Placental pericyte (primary cell): ENCODE results near the gene CBX8.

DNA sequence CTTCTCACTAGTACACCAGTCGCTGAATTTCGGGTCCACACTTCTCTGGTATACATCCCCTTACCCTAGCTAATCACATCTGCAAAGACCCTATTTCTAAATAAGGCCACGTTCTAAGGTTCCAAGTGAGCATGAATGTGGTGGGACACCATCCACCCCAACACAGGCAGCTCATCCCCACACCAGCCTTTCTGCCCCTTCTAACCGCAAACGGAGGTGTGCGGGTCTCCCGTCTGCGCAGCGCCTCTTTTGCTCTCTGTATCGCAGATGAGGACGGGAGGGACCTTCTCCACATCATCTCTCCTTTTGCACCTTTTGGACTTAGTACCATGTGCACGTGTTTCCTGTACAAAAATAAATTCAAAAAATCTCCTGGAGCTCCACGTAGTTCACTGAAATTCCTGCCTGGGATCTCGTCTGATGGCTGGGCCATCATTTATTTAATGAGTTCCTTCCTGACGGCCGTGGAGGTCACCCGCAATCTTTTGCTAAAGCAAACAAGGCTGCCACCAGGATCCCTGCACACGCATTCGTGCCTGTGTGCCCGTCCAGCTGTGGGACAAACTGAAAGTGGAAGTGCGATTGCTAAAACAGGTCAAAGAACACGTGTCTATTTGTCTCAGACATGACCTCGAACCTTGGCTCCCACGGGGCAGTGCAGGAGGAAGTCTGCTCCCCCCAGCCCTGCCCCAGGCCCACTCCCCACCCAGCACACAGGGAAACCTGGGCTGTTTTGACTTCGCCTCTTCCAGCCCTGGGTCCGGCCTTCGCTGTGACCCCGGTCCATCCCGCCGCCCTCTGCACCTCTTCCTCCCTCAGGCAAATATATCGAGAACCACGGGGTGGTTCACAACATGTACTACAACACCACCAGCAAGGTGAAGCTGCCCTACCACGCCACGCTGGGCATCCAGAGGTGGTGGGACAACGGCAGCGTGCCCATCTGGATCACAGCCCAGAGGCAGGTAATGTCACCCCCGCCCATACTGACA, 2.2 kb downstream of the ENPP7 start:
- CAGE, long polyA plus RNA: no peak

GRCh38 chr17:79779602-79780035, 1.7 kb downstream of the CBX2 start:
- CAGE, long polyA plus RNA: no peak

DNA sequence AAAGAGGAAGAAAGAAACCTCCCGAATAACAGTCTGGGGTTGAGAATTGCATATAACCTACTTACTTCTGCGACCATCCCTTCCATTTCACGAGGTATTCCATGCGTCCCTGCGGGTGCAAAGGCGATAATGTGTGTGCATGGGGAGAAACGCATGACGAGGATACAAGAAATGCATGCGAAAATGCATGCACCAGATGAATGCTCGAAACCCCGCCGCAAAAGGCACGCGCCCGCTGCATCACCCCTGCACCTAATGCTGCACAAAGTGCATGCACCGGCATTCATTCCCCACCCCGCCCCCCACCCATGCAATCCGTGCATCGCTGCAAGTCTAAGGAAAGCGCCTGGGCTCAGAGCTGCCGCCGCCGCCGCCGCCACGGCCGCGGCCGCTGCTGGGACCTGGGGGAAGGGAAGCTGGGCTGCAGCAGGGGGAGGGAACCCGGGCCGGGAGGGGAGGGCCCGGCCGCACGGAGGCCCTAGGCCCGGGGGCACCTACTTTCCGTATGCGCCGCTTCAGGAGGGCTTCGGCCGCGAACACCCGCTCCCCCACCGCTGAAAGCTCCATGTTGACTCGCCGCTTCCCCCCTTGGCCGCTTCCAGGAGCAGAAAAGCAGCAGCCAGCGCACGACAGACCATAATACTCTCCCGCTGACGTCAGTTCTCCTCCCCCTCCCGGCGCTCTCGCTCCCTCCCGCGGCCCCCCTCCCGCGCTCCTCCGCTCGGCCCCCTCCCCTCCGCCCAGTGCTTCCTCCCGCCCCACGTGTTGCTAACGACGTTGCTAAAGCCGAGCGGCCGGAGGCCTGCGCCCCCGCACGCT, at the start of gene CBX8:
TSS of gene CBX8 (minus strand) at position 646 of the 819 bp plus-strand sequence.
- CAGE, long polyA plus RNA: no peak

DNA sequence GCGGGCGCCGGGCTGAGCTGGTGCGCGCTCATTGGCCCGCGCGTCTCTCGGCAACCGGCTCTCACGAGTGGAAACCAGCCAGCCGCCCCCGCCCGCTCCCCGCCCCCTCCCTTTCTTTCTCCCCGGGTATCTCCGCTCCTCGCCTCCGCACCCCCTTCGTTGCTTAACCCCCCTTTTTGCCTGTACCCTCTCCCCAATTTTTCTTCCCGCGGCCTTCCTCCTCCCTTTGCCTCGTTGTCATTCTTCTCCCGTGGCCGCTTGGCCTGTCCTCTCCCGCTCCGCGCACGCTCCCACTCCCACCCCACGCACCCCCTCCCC, 13.4 kb upstream of the CBX8 start:
- CAGE, long polyA plus RNA: no peak

GRCh38 chr17:79834371-79835226, 4.6 kb downstream of the CBX4 start:
- CAGE, long polyA plus RNA: no peak

DNA sequence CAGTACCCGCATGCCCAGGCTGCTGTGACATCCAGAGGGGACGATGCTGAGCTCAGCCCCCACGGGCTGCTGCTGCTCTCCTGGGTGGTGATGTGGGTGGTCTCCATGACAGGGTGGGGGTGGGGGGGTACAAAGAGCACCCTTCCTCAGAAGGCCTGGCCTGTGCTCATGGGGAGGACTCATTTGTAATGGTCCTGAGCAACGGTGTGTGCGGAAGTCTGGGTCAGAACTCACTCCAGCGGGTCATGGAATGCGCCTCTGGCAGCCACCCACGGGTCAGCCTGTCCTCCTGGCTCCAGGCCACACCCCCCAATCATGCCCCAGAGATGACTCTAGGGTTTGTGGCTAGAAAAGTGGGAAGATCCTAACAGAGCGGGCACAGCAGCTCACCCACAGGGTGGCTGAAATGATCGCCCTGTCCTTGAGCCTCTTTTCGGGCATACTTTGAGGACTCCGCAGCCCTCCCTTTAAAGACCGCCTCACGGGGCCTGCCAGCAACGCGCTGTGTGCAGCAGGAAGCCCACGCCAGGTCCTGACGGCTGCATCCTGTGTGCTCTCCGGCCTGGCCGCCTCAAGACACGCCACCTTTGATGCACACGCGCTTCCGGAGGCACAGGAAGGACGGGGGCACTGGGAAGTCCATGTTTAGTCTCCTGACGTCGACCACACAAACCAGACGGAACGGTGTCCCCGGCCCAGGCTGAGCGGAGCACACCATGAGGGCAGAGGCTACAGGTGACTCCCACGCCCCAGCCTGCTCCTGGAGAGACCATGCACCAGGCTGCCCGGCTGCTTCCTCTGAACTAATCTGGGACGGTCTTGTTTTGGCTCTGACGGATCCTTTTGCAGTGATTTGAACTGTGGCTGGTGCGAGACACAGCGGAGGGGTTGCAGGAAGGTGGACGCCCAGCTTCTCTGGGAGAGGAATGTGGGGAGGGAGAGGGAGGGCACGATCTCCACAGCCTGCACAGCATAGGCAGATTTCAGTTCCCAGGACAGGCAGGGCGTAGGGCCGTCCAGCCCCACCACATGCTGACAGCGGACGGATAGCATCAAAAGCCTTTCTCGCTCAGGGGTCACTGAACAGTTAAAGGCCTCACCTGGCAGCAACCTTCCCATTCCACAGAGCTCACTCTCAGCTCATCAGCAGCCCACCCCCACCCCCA, 92.9 kb downstream of the TBC1D16 start:
- CAGE, long polyA plus RNA: no peak

DNA sequence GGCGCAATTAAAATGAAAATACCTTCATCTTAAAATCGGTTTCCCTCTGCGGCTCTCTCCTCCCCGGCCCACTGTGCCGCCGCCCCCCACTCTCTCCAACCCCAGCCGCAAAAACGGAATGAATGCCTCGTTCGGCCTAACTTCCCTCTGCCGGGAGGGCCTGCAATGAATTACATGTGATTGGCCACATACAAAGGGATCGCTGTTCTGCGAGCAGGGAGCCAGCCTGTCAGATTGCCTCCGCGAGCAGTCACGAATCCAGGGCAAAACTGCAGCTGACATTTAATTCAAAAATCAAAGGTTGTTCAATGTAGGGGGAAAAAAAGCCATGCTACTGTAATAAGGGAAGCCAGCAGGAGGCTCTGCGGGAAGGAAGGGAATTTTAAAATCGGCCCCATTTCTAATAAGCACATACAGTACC, 84.9 kb downstream of the TBC1D16 start:
- CAGE, long polyA plus RNA: no peak

DNA sequence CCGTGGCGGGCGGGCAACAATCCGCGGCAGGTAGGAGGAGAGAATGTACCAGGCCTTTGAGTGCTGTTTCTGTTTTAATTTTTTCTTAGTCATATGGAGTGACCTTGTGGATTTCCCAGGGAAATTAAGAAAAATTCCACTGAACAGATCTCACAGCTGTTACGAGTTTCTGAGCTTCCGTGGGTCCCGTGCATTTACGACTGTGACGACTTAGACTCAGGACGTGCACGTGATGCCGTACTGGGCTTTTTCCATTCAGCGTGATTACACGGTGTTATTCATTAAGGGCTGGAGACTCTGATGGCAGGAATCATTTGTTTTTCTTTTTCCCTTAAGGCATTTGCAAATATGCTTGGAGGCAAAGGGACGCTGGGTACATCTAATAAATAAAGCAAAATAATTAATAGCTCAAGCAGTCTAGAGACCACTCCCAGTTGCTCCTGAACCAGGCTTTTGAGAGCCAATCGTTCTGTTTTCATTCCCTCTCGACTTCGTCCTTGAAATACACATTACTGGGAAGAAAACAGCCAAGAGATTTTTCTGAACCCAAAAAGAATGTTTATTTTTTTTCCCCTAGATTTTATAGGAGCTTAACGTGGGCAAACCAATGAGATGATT, 57.1 kb downstream of the TBC1D16 start:
- CAGE, long polyA plus RNA: no peak

- CAGE, long polyA plus RNA: no peak
Observed at GRCh38 chr17:79985837-79986593, 49.7 kb downstream of the TBC1D16 start.

DNA sequence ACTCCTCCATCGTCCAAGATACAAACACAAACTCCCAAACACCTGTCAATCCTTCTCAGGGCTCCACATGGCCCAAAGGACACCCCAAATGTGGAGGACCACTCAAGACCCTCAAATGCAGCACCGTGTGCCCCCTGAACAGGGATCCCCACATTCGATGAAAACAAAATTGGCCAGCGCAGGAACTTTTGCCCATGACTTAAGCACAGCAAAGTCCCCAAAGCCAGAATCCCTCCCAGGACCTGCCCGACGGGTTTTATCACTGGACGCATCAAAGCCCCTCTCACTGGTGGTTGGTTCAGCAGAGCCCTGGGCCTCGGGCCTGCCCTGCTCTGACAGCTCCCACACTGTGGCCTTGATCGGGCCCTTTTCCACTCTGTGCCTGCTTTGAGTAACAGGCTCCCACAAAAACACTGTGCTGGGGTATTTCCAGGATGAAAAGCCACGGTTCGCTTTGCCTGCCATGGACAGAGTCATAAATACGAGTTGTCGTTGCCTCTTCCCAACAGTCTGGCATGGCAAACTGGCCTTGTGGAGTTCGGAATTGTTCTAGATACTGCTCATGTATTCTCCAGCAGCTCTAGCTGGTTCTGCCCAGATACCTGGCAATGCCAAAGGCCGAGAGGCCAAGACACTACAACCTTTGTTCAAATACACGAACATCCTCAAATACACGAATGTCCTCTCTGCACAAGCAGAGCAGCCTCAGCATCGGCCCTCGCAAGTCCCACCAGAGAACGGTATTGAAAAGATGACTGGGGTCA, 46.4 kb downstream of the TBC1D16 start:
- CAGE, long polyA plus RNA: no peak

DNA sequence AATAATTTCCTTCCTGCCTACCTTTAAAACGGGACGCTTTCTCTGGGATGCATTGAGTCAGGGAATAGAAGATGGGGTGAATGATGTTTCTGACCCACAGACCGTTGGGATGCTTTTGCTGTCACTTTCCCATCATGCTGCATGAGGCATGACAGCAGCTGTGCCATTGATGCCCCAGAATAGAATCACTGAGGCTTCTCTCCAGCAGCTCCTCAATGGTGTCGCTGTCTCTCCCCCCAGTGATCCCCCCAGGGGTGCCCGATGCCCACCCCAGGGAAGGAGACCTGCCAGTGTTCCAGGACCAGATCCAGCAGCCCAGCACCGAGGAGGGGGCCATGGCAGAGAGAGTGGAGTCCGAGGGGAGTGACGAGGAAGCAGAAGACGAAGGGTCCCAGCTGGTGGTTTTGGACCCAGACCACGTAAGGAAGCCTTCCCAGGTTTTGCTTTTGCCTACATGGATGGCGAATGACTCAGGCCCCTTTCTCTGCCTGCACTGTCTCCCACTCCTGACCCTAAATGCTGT, 12.0 kb downstream of the CCDC40 start:
- CAGE, long polyA plus RNA: no peak

DNA sequence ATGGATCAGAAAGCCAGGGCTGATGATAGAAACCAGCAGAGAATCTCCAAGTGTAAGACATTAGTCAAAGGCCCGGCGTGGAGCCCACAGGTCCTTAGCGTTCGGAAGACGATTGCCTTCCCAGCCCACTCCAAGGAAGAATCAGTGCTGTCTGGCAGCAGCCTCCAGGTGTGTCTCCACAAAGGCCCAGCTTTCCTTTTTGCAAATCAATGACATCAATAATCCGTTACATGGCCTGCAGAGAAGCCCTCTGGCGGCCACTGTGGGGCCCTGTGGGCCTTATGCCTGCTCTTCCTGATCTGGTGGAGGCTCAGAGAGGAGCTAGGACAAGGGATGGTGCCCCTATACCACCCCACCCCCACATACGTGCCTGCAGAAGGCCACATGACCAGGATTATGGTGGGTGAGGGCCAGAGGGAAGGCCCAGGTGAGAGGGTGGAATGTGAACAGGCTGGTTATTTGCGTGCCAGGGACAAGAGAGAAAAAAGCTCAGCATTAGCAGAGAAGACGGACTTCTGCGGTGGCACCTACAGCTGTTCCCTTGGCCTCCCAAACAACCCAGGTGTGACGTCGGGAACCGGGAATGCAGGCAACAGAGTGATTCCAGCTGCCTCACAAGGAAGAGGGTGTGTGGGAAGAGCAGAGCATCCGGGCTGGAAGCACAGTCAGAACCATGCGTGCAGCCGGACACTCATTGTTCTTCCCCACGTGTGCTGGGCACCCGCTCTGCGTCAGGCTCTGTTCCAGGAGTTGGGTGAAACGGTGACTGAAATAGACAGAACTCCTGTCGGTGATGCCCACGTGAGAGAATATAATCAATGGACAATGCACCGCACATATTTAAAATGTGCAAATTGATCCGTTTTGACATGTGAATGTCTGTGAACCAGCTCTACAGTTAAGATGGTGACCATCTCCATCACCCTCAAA, 22.4 kb downstream of the EIF4A3 start:
- CAGE, long polyA plus RNA: no peak

DNA sequence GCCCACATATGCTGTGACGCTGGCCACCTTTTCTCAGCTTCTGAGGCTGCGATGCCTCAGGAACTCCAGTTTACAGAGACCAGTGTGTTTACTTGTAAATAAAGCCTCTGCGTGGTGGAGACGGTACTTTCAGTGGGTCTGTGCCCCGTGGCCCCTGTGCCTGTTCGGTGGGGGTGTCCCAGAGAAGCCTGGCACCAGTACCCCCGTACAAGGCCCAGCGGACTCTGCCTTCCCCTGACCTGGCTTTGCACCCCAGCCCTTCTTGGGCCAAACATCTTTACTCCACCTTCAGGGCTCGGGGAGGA, 11.3 kb downstream of the SGSH start:
- CAGE, long polyA plus RNA: no peak

- CAGE, long polyA plus RNA: no peak
Observed at GRCh38 chr17:80262271-80262909, 1.7 kb downstream of the RNF213 start.

GRCh38 chr17:80385932-80386651, 28.9 kb upstream of the ENDOV start:
- CAGE, long polyA plus RNA: no peak

- CAGE, long polyA plus RNA: no peak
Observed at GRCh38 chr17:80526341-80526802, 18.3 kb upstream of the RPTOR start.

DNA sequence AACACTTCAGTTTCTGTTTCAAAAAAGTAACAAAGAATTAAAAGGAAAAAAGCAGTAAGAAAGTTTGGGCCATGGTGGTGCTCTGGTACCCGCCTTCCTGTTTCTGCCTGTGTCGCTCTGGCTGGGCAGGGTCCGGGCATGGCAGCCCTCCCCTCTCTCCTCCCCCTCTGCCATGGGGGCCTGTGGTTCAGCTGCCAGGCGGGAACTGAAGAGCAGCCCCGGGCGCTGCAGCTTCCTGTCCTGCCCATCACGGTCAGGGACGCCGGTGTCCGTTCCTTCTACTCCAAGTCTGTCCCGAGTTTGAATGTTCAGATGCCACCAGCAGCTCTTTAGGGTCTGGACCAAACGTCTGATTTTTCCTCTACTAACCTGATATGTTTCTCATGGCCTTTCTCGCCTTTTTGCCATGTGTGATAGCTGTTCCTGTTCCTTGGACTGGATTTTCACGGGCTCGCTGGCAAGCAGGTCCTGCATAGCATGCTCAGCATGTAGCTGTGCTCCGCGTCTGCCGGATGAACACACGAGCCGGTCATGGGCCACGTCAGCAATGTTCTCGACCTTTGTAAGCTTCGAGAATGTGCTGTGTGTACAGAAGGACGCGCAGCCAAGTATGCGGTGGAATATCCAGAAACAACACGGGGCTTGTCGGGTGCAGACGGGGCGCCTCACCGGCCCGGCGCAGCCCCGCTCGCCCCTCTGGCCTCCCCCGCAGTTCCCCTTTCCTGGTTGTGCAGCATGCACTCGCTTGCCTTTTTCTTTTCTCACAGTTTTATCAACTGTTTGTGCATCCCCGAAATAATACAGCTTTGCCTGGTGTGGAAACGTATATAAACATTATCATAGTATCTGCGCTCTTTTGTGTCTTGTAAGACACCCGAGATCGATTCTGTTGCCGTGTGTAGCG, 42.1 kb downstream of the RPTOR start:
- CAGE, long polyA plus RNA: no peak

DNA sequence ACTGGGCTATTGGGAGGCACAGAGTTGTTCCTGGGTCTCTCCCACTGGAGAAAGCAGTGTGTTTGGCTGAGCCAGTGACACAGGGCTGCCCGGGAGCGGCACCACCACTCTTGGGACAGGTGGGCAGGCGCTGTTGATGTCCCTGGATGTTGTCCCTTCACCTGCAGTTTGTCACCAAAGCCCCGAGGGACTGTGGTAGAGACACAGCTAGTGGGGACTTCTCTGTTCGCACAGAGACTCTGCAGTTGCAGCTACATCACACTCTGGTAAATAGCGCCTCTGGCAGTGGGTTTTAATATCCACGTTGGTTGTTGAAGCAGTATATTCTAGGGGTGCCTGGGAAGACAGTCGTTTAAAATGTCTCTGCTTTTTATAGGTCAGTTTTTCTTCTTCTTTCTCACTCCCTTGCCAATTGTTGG, 218.6 kb upstream of the CHMP6 start:
- CAGE, long polyA plus RNA: no peak

DNA sequence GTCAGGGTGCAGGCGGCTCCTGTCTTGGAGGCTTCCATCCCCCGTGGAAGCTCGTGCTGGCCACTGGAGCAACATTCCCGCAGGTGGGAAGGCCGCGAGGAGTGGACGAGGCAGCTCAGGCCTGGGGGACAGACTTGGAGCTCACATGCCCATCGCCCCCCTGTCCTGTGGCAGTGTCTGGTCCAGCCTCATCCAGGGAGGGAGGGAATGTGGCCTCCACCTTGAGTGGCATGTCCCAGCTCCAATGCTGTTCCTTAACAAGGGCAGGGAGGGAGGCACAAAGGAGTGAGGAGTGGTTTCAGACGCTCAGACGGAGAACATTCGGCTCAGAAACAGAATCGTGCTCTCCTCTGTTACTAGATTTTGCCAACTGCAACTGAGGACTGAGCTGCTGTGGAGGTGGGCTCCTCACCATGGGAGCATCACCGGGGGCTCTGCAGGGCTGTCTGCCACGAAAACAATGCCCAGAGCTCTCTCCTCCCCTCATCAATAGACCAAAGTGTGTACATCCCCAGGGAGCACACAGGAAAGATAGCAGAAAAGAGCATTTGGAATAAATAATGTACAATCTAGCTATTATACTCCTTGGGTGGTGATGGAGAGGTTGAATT, 159.3 kb upstream of the CHMP6 start:
- CAGE, long polyA plus RNA: no peak

- CAGE, long polyA plus RNA: no peak
Observed at GRCh38 chr17:80948583-80949611, 42.7 kb upstream of the CHMP6 start.